Measurements from ENCODE around the genes RFXAP and UFM1.

- RRBS, result 2% methylated on average over 37 of the region's 89 CpGs
Observed at GRCh38 chr13:36818701-36819871, at the start of gene RFXAP. RFXAP (plus strand) TSS chr13:36819222.

GRCh38 chr13:38349276-38349677 is 374 bp upstream of the UFM1 start:
- RRBS, result no CpG with 5 or more reads among the region's 18 CpGs

- RRBS, result no CpG with 5 or more reads among the region's 41 CpGs
Observed at GRCh38 chr13:38349678-38350500, at the start of gene UFM1. UFM1 (plus strand) TSS chr13:38349851.

GRCh38 chr13:38514475-38514951 is 164.9 kb downstream of the UFM1 start:
- RRBS, result no CpG with 5 or more reads among the region's 1 CpG

DNA sequence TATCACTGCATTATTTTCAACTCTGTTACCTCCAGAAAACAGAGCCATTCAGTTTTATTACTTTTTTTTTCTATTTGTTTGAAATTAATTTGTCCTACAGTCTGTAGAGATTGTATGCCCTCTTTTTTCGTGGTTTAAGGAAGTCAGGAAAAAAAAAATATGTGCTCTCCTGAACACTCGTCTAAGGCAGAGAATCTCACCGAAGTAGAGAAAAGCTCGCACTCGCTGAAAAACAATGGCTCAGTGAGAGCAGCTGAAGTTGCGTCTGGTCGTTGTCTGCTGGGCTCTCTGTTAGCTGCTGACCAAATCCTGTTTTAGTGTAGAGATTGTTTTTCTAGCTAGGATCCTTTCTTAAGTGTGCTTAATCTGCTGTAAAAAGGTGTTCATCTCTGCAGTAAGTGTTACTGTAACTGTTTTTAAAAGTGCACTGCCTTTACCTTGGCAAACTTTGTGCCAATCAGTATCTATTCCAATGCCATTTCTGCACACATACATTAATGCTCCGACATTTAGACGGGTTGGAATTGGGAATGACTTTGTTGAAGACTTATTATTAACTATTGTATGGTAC is 38.6 kb downstream of the STOML3 start:
- RRBS, result no CpG with 5 or more reads among the region's 9 CpGs

- RRBS, result no CpG with 5 or more reads among the region's 2 CpGs
Observed at GRCh38 chr13:39021458-39021982, 16.4 kb downstream of the PROSER1 start.

DNA sequence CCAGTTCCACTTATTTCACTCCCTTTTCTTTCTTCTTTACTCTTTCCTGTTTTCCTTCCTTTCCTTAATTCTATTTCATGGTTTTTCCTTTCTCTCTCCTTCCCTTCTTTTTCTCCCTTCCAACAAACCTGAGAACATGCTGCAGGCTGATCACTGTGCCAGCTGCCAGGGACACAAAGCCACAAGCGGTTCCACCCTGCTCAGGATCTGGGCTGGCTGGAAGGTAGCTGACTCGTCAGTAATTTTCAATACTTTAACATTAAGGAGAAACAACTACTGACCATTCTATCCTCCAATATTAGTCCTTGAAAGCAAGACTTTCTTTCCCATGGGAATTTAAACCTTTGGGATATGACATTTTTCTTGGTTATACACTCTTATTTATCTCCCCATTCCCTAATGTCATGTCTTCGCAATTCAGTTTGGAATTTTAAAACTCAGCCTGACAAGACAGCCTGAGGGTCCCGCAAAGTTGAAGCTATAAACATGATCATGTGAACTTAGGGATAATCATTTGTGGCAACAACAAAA is 143.6 kb downstream of the LHFPL6 start:
- RRBS, result no CpG with 5 or more reads among the region's 4 CpGs

DNA sequence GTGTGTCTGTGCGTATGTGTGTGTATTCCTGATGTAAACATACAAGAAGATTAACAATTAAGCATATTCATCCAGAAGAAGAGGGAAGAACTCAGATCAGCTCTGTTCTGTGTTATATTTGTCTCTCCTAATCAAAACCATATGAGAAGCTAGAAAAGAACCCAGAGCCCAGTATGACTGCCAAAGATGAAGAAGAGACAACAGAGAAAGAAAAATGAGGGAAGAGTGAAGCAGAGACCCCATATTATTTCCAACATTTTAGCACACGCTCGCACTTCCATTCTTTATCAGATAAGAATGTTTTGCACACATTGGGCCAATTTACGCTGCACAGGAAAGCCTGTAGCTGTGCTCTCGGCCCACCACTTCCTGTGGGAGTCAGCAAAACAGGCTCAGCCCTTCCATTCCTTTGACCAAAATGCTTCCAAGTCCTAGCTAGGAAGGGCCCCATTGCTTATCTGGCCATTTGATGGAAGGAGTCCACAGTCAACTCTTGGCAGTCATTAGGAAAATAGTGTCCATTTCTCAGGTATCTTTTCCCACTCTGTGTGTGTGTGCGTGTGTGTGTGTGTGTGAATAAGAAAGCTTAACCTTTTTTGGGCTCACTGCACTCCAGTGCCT is 237.3 kb downstream of the COG6 start:
- RRBS, result no CpG with 5 or more reads among the region's 6 CpGs

GRCh38 chr13:40109227-40109873 is 453.9 kb downstream of the COG6 start:
- RRBS, result no CpG with 5 or more reads among the region's 4 CpGs

GRCh38 chr13:40113449-40114015 is 458.1 kb downstream of the COG6 start:
- RRBS, result no CpG with 5 or more reads among the region's 5 CpGs

GRCh38 chr13:40315266-40315770 is 351.1 kb downstream of the FOXO1 start:
- RRBS, result no CpG with 5 or more reads among the region's 6 CpGs

DNA sequence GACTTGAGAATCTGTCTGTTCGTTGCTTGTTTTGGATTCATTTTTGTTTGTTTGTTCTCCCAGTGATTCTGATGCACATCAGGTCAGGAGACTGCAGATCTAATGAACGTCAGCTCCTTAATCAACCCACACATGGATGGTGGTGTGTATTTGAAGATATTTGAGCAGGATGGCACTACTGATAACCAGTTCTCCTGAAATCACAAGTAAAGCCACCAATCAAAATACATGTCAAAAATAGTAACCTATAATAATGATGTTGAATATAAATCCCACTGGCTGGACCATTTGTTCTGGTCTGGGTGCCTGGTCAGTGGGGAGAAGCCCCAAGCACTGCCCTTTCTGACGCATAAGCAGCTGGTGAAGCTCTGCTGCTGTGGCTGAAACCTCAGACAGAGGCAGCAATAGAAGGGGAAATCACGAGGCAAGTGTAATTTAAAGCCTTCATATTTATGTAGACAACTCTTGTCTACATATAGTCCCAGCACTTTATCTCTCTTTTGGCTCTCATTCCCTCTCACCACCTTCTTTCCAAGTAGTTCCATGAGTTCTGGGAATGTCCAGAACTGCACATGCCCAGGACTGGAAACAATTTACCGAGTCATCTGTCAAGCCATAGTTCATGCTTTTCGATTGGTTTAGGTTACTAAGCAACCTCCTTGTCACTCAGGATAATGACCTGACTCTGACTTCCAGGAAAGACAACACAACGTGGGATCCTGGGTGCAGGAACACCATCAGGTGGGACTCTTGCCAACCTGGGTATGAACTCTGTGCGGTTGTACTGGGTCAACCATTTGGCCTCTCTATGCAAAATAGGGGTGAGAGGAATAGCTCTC is 322.2 kb downstream of the FOXO1 start:
- RRBS, result no CpG with 5 or more reads among the region's 8 CpGs

- RRBS, result no CpG with 5 or more reads among the region's 5 CpGs
Observed at GRCh38 chr13:40353089-40353562, 313.3 kb downstream of the FOXO1 start.

DNA sequence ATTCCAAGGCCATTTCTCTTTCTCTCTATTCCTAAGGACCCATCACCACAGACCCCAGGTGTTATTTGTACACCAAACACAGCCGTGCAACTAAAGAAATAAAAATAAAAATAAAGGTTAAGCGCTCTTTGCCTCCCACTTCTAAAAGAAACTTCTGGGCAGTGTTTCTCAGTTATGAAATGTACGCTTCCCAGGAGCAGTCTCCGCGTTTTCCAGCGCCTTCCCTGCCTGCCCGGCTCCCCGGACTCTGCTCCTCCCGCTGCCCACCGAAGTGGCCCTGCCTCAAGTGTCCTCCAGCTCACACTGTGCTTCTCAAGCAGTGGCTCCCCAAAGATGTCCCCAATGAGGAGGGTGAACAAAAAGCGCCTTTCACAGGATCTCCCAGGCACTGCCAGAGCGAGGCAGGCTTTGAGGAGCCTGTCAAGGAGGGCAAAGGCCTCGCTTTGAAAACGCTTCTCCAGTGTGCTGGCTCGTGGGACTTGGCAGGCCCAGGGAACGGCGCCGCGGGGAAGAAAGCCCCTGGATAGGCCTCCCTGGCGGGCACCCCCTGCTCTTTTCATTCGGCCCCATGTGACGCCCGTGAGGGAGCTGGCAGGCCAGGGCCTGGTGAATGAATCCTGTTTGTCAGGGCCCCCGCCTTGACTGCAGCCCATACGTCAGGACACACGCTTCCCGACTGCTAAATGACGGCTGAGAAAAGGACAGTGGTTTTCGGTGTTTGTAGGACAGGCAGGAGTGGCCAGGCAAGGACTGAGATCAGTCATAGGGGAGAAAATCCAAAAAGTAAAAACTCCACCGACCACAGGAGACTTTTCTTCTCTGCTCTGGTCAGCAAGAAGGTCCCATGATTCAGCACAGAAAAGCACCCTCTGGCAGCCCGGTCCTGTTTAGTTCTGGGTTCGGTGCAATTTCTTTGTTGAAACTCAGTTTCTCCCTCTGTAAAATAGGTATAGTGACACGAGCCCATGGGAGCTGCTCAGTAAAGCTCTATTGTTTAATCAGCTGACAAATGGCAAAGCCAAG is 187.0 kb downstream of the FOXO1 start:
- RRBS, result no CpG with 5 or more reads among the region's 33 CpGs

DNA sequence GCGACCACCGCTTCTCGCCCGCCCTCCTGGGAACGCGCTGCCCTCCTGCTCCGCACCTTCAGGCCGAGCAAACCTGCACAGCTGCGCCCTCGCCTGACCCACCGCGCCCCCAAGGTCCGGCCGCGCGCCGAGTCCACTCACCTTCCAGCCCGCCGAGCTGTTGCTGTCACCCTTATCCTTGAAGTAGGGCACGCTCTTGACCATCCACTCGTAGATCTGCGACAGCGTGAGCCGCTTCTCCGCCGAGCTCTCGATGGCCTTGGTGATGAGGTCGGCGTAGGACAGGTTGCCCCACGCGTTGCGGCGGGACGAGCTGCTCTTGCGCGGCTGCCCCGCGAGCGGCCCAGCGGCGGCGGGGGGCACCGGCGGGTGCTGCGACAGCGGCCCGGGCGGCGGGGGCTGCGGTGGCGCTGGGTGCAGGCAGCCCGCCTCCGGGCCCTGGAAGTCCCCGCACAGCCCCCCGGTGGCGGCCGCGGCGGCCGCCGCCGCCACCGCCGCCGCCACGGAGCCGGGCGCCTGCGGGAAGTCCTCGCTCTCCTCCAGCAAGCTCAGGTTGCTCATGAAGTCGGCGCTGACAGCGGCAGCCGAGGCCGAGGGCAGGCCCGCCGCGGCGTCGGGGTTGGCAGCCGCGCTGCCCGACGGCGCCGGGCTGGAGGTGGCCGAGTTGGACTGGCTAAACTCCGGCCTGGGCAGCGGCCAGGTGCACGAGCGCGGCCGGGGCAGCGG is 836 bp downstream of the FOXO1 start:
- RRBS, result 2% methylated on average over 18 of the region's 94 CpGs

- RRBS, result no CpG with 5 or more reads among the region's 3 CpGs
Observed at GRCh38 chr13:40895452-40896397, 106.3 kb downstream of the SLC25A15 start.

DNA sequence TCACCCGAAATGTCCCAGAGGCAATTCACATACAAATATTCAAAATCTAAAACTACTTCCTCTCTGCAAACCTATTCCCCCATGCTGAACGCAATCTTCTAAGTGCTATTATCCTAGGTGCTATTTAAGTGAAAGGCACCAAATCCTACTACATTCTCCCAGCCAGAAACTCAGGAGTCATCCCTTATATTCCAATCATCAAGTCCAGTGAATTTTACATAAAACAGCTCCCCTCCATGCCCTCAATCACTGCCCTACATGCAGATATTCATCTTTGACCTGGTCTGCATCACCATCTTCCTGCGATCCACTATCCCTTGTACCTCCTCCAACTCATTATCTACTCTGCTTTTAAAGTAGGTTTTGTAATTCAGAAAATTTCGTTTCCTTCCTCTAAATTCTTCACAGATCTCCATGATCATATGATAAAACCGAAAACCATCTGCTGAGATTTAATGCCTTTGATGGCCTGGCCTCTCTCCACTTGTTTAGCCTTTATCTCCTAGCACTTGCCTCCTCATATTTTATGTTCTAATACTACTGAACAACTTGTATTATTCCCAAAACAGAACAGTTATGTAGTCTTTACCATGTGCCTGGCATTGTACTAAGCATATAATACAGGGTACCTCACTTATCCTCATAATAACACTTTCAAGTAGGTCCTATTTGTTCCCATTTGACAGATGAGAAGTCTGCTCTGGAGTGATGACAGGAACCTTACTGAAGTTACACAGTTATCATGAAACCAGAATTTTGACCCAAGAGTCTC is 102.5 kb downstream of the ELF1 start:
- RRBS, result no CpG with 5 or more reads among the region's 5 CpGs

DNA sequence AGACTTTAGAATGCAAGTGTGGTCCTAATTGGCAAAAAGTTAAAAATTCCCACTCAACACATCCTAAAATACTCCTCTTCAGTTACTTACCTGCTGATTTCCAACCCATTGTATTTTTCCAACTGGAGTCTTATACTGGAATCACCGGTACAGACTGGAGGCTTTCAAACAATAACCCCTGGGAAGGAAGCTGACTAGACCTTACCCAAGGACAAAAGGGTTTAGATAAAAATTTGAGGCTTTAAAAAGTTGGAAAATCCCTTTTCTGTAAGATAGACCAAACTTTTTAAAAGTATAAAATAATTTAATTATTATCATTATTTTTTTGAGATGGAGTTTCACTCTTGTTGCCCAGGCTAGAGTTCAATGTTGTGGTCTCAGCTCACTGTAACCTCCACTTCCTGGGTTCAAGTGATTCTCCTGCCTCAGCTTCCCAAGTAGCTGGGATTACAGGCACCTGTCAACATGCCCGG is 70.4 kb downstream of the ELF1 start:
- RRBS, result no CpG with 5 or more reads among the region's 2 CpGs

- RRBS, result no CpG with 5 or more reads among the region's 2 CpGs
Observed at GRCh38 chr13:40952511-40953053, 66.5 kb downstream of the ELF1 start.